ENCODE measurements around the gene CATSPER4.

GRCh38 chr1:25619010-25619540, 2.5 kb downstream of the MAN1C1 start:
- PRO-cap, result no peak
- RAMPAGE, long total RNA, 3 experiments, result no peak in any of the 3 experiments

GRCh38 chr1:25693878-25694363, 77.3 kb downstream of the MAN1C1 start:
- PRO-cap, result no peak
- RAMPAGE, long total RNA, 3 experiments, result no peak in any of the 3 experiments

DNA sequence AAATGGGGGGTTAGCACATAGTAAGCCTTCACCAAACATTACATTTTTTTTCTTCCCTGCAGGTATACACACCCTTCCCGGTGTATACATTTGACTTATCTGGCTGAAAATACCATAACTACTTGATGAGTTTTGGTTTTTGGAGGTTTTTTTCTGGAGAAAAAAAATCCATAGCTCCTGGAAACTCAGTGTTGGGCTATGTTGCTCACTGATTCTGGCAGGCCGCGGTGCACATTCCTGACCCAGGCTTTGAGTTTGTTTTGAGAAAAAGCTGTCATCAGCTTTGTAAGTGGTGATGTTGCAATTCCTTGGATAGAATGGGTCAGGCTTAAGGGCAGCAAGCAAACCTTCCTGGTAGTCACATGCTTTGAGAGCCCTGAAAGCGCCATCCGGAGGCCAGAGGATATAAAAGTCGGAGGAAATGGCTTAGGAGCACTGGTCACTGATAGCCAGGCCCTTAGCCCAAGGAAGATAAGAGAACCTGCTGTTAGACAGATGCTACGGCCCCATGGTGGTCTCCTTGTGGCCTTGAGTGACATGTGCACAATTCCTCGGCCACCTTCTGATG, 78.4 kb downstream of the MAN1C1 start:
- PRO-cap, result no peak
- RAMPAGE, long total RNA, 3 experiments, result no peak in any of the 3 experiments

- PRO-cap, result no peak
- RAMPAGE, long total RNA, 3 experiments, result no peak in any of the 3 experiments
Measured at GRCh38 chr1:25748824-25749505, 51.0 kb upstream of the SELENON start.

DNA sequence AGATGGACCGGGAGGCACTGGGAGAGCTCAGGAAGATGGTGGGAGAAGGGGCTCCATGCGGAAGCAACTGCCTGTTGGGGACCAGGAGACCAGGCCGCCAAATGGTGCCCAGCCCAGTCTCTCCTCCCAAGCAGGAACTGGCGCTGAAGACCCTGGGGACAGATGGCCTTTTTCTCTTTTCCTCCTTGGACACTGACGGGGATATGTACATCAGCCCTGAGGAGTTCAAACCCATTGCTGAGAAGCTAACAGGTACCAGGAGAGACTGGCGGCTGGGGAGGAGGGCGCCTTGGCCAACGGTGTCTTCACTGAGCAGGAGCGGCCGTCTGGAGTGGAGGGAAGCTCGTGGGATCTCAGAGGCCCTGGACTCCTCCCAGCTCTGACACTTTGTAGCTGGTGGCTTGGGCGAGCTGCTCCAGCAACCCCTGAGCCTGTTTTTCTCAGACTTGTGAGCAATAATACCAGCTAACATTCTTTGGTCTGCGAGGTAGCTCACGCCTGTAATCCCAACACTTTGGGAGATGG, 978 bp downstream of the SELENON start:
- PRO-cap, result no peak
- RAMPAGE, long total RNA, 3 experiments, result no peak in any of the 3 experiments

DNA sequence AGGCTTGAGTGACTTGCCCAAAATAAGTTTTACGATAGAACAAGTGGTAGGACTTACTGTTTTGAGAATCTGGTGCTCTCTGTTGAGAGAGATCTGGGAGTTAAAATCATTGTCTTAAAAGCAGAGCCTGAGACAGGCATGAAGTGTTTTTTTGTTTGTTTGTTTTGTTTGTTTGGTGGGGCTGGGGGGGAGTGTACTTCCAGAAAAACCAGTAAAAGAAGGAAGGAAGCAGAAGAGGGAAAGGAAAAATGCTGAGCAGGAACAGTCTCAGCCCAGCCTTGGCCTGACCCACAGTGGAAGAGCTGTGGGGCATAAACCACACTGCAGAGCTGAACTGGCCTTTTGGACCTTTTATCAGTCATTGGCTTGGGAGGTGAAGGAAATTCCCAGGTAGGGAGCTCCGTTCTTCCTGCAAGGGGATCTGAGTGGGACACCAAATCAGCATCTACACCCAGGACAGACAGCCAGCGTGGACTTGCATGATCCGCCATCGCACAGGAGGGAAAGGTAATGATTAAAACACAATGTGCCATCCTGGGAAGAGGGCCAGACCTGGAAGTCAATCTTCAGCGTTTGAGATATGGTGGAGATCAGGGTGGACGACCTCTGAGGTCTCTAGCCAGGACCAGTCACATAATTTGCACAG, 1.3 kb upstream of the MTFR1L start:
- PRO-cap, result no peak
- RAMPAGE, long total RNA, 3 experiments, result no peak in any of the 3 experiments

GRCh38 chr1:25820525-25821442, 1.0 kb downstream of the MTFR1L start:
- PRO-cap, result no peak
- RAMPAGE, long total RNA, 3 experiments, result no peak in any of the 3 experiments

DNA sequence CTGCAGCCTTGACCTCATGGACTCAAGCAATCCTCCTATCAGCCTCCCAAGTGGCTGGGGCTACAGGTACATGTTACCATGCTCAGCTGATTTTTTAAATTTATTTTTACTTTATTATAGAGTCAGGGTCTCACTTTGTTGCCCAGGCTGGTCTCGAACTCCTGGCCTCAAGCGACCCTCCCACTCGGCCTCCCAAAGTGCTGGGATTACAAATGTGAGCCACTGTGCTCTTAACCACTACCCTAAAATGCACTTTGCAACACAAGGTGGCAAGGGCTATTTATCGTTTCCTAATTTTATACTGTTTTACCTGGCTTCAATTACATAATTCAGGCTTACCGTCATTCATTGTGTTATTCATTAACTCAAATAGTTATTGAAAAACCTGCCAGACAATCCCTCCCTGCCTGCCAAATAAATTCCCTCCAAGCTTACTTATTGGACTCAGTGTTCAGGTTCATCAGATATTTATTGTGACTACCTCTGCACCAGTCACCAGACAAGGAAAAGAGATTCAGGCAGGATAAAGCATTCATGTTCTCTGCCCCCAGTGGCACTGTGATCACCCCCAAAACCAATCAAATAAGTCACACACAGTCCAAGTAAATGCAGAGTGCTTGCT, 8.0 kb upstream of the AUNIP start:
- PRO-cap, result no peak
- RAMPAGE, long total RNA, 3 experiments, result no peak in any of the 3 experiments

DNA sequence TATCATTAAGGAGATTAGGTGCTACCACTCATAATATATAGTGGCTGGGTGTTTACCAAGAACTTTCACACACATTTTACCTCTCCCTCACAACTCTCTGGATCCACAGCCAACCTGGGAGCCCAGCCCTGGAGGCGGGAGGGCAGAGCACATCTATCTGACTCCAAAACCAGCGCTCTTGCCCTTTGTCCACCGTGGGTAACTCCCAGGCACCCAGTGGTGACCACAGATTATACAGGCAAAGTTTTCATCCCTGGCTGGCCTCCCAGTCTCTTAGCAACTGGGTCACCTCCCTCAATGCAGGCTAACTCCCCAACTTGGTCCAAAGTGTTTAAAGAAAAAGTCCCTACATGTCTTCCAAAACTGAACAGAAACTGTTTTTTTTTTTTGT, 2.4 kb downstream of the PAQR7 start:
- PRO-cap, result no peak
- RAMPAGE, long total RNA, 3 experiments, result no peak in any of the 3 experiments

DNA sequence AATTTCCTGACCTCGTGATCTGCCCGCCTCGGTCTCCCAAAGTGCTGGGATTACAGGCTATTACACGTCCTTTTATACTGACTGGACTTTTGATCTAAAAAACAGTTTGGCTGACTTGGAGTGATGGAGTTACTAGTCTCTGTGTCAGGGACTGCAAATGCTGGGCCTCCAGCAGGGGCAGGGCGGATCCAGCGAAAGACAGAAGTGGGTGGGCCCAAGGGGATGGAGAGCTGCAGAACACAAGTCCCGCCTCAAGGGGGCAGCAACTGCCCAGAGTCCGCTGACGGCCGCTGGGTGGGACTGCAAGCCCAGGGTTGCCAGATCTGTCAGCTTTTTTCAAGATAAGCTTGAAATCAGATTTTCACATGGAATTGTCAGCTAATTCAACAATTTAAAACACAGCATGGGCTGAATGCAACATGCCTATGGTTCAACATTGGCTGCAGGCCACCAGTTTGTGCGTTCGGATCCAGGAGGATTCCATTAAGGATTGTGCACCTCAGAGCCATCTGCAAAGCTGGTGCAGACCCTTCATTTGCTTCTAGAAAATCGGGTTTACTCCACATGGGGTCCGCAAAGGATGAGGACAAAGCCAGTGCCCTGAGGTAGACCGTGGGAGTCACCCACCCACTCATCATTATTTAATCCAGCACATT, 10.8 kb downstream of the STMN1 start:
- PRO-cap, result no peak
- RAMPAGE, long total RNA, 3 experiments, result no peak in any of the 3 experiments

DNA sequence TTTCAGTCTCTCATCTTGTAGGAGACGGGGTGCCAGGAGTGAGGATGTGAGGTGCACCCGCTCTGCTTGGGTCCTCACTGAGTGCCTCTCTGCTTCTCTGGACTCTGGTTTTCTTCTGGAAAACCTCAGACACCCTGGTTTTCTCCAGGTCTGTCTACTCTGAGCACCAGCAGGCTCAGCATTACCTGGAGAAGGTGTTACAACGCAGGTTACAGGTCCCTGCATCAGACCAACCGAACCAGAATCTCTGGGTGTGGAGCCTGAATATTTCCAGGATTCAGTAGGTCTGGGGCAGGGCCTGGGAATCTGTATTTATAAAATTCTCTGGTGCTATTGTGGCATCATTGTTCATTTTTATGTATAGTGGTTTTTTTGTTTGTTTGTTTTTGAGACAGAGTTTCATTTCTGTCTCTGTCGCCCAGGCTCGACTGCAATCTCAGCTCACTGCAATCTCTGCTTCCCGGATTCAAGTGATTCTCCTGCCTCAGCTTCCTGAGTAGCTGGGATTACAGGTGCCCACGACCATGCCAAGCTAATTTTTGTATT, 1.4 kb upstream of the SLC30A2 start:
- PRO-cap, result no peak
- RAMPAGE, long total RNA, 3 experiments, result no peak in any of the 3 experiments

- PRO-cap, result no peak
- RAMPAGE, long total RNA, 3 experiments, result no peak in any of the 3 experiments
Measured at GRCh38 chr1:26070229-26071116, 3.0 kb upstream of the TRIM63 start.

DNA sequence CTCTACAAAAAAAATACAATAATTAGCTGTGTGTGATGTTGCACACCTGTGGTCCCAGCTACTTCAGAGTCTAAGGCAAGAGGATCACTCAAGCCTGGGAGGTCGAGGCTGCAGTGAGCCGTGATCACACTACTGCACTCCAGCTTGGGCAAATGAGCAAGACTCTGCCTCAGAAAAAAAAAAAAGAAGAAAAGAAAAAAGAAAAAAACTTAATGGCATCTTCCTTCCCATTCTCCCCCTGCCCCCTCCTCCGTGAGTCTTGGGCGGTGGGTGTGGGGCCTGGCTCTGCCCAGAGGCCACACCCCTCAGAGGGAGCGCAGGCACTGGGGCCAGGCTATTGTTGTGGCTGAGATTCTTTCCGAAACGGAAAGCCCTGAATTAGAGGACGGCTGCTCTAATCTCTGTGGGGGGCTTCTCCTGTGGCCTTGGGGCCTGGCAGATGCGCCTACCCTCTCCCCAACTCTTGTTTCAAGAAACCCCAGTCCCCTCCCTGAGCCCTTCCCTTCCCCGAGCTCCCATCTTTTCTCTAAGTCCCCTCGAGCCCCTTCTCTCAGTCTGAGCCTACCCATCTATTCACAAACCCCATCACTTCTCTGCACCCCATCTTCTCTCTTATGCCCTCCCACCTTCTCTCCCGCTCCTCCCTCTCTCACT, 4.1 kb upstream of the FAM110D start:
- PRO-cap, result no peak
- RAMPAGE, long total RNA, 3 experiments, result no peak in any of the 3 experiments

GRCh38 chr1:26190330-26190832, at the start of gene CATSPER4:
CATSPER4 (plus strand) TSS chr1:26190602.
- PRO-cap, result no peak
- RAMPAGE, long total RNA, 3 experiments, result no peak in any of the 3 experiments

- PRO-cap, result no peak
- RAMPAGE, long total RNA, 3 experiments, result no peak in any of the 3 experiments
Measured at GRCh38 chr1:26200685-26201689, 10.6 kb downstream of the CATSPER4 start.

DNA sequence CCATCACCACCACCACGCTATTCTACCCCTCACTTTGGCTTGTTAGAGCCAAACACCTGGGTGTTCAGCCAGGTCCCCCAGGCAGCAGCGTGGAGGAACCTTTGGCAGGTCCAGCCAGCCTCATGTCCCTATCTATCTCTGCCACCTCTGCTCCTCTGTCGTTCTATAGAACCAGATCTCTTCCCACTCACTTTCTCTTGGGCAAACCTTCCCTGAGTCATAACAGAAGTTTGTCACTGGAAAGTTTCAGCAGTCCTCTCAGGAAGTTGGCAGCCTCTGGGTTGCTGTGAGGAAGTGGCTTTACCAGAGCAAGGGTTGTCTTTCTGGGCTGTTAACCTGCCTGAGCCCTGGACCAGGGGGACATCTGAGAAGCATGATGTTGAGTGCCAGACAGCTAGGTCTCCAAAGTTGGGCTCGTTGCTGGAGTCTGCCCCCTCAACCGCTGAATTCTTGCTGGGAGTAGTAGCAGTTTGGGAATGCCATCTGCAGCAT, 1.0 kb upstream of the SH3BGRL3 start:
- PRO-cap, result no peak
- RAMPAGE, long total RNA, 3 experiments, result no peak in any of the 3 experiments

DNA sequence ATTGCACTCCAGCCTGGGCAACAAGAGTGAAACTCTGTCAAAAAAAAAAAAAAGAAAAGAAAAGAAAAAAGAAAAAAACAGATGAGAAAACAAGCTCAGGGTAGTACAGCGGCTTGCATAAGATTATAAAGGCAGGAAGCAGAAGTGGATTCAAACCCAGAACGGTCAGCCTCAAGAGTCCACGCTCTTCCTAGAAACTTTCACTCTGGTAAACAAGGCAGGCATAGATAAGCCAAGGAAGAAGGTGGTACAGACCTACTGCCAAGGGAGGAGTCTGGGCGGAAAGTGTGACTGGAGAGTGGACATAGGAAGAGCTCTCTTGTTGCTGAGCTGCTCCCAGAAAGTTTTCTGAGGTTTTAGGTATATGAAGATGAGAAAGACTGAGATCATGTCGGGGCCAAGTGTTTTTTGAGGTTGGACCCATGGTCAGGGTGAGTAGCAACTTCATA, 1.8 kb upstream of the UBXN11 start:
- PRO-cap, result no peak
- RAMPAGE, long total RNA, 3 experiments, result no peak in any of the 3 experiments

DNA sequence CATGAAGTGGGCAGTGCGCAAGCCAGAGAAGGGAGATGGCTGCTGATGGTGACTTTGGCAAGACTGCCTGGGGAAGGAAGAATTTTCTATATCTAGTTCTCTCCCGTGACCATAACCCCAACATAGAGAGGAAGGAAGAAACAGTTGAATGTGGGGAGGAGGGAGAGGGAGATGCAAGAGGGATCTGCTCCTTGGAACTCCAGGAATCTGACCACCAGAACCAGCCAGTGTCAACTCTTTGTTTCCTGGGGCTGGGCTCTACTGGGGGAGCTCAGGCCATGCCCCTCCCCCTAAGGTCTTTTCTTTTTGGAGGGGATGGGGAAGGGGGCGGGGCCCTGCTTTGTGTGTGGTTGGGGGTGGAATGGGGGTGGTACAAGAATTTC, 8.1 kb downstream of the LIN28A start:
- PRO-cap, result no peak
- RAMPAGE, long total RNA, 3 experiments, result no peak in any of the 3 experiments

GRCh38 chr1:26828375-26829312, 2.2 kb downstream of the ZDHHC18 start:
- PRO-cap, result no peak
- RAMPAGE, long total RNA, 3 experiments, result no peak in any of the 3 experiments

GRCh38 chr1:26851000-26851799, 11.7 kb upstream of the SFN start:
- PRO-cap, result no peak
- RAMPAGE, long total RNA, 3 experiments, result no peak in any of the 3 experiments